ENCODE measurements around a stretch of chr1.

GRCh38 chr1:9561284-9561818 lies 22.1 kb downstream of the SLC25A33 start:
- PRO-cap: no peak

DNA sequence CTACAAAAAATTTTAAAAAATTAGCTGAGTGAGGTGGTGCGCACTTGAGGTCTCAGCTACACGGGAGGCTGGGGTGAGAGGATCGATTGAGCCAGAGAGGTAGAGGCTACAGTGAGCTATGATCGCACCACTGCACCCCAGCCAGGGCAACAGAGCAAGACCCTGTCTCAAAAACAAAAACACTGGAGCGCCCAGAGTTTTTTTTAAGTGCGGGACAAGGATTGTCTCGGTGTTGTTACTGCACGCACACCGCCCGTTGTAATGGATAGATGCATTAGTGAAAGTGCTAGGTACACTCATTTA lies 37.1 kb downstream of the PIK3CD start:
- PRO-cap: no peak

DNA sequence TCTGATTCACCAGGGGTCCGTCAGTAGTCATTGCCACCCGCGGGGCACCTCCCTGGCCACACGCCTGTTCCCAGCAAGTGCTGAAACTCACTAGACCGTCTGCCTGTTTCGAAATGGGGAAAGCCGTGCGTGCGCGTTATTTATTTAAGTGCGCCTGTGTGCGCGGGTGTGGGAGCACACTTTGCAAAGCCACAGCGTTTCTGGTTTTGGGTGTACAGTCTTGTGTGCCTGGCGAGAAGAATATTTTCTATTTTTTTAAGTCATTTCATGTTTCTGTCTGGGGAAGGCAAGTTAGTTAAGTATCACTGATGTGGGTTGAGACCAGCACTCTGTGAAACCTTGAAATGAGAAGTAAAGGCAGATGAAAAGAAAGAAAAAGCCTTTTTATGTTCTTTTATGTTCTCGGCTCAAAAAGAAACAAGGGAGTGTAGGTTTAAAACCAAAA lies 77.0 kb downstream of the PIK3CD start:
- PRO-cap: unidirectional peak, minus-strand start at position 115 of the sequence; bidirectional peak, plus-strand start at position 139 of the sequence, minus-strand start at position 115 of the sequence

- PRO-cap: no peak
Measured at GRCh38 chr1:9728993-9729916, 77.7 kb downstream of the PIK3CD start.

GRCh38 chr1:9749222-9750020 lies 74.3 kb downstream of the CLSTN1 start:
- PRO-cap: no peak

DNA sequence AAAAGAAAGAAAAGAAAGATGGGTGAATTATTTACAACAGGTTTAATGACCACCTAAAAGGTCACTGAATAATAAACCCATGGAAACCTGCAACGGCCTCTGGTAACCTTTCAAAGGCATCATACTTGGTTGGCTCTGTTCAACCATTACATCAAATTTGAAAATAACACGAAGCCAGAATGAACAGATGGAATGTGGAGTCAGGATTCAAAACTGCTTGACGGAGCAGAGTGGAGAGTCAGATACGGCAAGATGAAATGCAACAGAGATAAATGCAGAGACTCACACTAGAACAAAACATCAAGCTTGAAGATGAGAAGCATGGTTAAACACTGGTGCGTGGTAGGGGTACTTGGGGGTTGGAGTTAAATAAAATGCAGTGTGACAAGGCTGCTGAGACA lies 27.1 kb downstream of the CLSTN1 start:
- PRO-cap: no peak

DNA sequence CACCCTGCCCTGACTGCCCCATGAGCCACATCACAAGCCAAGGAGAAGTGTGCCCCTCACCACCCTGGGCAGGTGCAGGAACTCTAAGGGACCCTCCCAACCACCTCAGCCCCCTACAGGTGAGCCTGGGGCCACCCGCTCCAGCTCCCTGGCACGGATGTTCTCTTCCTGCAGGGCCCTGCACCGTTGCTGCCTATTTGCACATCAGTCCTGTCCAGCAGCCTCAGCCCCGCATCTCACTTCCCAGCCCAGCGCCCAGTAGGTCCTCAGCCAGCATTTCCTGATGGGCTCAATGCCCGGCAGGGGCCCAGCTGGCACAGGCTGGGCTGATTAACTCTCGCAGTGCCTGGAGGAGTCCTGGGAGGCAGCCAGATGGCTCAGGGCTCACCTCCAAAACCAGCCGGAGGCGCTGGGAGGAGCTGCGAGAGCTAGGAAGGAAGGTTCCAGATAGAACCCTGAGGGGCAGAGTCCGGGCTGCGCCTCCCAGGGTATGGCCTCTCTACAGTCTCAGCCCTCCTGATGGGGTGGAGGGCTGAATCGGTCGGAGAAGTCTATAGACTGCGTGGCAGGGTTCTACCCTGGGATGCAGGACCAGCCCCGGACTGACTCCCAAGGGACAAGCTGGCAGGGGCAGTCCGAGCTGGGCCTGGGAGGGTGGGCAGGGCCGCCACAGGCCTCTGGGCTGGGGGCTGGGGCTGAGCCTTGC lies 19.1 kb upstream of the CLSTN1 start:
- PRO-cap: no peak

DNA sequence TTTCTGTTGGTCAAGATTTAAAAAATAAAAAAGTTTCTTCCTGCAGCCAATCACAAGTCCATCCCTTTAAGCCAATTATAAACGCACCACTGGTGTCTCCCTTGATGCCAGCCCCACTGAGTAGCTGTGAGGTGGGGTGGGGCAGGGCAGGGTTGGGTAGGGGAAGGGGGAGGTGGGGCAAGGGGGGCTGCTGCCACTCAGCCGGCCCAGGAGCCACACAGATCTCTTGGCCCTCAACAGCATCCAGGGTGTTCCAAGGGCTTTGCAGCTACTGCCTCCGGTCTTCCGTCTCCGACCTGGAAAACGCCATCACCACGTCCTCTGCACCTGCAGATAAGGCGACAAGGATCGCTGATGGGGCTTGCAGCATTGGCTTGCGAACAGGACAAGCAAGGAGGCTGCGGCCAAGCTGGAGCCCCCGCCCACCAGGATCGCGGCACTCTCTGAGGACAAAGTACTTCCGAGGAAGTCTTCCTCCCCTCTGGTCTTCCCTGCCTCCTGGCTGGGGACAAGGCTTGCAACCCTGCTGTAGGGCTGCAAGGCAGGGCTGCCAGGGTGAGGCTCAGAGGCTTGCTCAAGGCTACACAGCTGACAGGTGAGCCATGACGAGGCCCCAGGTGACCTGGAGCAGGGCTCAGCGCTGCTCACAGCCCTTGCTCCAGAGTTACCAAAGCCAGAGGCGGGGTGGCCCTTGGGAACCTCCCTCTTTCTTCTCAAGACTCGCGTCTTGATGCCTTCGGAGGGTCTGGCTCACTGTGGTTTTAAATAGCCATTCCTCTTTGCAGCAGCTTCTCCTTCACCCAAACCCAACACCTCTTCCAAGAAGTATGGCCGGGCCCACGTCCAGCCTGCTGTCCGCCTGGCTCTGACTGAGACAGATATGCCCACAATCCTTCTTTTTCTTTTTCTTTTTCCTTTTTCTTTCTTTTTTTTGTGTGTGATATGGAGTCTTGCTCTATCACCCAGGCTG lies 27.0 kb upstream of the CLSTN1 start:
- PRO-cap: no peak

GRCh38 chr1:9852433-9852879 lies 28.7 kb upstream of the CLSTN1 start:
- PRO-cap: no peak

- PRO-cap: no peak
Measured at GRCh38 chr1:10211400-10212346, 1.3 kb downstream of the KIF1B start.

- PRO-cap: no peak
Measured at GRCh38 chr1:10302622-10303083, 92.3 kb downstream of the KIF1B start.

- PRO-cap: no peak
Measured at GRCh38 chr1:10361440-10362103, 37.3 kb upstream of the PGD start.

GRCh38 chr1:10425675-10426464 lies 4.4 kb upstream of the CENPS start:
- PRO-cap: no peak

DNA sequence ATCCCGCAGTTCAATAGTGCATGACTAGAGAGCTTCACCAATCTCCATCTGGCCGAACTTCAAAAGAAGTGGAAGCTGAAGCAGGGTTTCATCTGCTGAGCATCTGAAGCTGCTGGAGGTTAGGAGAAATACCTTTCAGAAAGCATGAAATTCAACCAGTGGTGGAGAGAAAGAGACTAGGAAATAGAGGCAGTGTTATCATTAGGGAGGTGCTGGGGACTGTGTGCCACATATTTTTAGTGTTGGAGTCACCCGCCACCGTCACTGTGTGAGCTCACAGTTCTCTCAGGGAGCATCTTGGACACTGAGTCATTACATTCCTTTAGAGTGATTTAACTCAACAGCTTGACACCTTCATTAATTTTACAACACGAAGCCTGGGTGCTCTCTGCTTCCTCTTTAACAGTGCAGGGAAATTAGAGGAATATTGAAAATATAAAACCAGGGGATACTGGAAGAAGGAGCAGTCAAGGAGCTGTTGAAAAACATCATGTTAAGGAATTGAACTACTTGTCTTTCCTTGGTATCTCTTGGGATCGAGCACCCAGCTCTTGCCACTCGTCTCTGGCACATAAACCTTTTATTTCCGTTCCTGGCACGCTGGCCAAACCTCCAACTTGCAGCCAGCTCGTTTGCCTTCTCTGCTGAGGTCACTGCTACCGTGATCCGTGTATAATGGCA lies 53.6 kb downstream of the PEX14 start:
- PRO-cap: no peak

DNA sequence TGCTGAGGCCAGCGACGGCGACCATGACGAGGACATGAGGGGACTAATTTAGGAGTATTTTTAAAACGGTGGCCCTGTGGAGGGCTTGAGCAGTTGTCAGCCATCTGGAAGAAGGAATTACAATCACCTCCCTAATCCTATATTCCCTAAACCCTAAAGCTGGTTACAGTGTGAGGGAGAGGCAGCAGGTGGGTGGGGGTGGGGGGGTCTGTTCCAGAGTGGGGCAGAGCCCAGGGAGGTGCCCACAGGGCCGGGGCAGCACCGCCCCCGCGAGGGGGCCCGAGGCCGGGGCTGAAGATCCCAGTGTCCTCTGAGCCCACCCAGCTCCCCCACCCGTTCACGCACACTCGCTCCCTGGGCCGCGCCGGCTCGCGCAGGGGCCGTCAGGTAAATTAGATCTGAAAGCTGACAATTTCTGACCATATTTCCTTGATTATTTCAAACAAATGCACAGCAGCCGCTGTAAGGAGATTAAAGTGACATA lies 118.2 kb downstream of the CASZ1 start:
- PRO-cap: no peak

GRCh38 chr1:10682858-10683439 lies 113.5 kb downstream of the CASZ1 start:
- PRO-cap: no peak

DNA sequence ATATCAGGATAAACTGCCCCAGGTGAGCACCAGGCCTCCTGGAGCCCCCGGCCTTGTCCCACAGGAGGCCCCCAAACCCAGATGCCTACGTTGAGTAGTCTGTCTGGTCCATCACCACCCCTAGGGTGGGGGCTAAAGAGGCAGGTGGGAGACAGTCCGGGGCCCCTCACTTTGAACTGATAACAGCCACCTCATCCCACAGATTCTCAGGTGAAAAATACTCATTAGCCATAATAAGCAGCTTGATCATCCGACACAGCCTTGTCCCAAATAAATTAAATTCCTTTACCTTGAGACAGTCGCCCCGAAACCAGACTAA lies 103.4 kb downstream of the CASZ1 start:
- PRO-cap: no peak

DNA sequence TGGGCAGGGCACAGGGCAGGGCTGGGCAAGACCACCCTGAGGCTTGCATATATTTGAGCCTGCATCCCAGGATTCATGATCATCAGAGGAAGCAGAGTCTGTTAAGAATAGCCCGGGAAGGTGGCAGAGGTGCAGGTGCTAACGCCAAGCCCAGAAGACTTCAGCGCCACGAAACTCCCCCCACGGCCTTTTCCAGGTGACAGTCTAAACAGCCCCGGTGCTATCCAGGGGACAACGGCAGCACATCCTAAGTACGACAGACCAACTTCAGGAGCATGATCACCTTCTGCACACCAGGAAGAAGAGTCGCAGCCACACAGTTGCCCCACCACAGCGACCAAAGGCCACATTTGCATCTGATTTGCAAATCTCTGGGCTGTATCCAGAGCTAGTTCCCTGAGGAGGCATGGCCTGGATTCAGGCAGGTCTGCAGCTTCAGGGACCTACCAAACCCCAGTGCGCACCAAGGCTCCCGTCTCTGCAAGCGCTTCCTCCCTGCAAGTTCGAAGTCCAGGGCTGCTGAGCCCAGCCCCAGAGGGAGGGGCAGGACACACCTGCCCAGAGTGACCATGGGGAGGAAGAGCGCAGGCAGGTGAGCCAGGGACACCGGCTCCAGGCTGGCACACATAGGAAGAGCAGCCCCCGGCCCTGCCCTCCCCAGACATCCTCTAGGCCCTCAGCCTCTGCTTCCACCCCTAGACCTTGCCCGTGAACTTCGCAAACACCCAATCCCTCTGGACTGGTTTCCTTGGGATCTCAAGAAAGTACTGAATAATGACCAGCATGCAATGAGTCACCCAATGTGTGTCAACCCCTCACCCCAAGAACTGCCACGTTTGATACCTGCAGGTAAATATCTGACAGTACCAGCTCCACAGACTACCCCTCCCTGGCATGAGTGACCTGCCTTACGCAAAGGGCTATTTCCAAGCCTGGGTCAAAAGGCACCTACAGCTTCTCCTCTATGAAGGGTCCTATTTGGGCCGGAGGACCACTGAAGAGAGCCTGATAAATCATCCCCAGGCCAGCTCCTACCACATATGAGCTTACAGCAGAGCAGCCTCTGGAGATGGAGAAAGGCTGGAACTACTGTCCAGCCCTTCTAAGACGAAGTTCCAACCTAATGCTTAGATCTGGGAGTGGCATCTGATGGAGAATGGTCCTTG lies 36.9 kb downstream of the CASZ1 start:
- PRO-cap: no peak

GRCh38 chr1:10794757-10795469 lies 1.5 kb downstream of the CASZ1 start:
- PRO-cap: no peak

DNA sequence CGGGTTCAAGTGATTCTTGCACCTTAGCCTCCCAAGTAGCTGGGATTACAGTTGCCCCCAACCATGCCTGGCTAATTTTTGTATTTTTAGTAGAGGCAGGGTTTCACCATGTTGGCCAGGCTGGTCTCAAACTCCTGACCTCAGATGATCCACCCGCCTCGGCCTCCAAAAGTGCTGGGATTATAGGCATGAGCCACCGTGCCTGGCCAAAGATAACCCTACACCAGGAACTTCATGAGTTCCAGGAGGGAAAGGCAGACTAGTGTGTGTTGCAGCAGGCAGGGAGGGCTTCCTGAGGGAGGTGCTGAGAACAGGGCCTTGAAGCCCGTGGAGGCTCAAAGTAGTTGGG lies 21.7 kb upstream of the CASZ1 start:
- PRO-cap: no peak

Data from bronchial lymph node (tissue), 1 donor.